Ileum (tissue), 1 donor: ENCODE results near the genes PAX4, IMPDH1 and GARIN1A.

DNA sequence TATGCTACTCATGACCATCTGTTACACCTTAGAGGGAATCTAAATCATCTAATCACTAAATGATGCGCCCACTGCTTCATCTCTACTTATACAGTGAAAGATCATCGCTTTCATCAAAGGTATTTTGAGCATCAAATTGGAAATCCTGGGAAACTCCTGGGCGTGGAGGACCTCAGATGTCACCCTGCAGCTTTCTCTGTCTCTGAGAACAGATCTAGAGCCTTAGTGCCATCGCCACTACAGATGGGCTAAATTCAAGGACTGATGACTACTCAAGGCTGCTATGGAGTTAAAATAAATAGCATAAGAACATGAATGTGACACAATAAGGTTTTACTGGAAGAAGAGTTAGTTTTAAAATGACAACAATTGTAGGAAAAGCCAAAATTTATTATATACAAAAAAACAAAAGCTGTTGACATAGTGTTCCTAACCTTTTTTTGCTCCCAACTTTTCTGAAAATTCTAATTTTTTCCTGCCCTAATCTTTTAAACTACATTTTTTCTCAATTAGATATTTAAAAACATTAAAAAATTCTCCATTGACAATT lies 74.3 kb upstream of the FEZF1 start:
- PRO-cap = no peak

DNA sequence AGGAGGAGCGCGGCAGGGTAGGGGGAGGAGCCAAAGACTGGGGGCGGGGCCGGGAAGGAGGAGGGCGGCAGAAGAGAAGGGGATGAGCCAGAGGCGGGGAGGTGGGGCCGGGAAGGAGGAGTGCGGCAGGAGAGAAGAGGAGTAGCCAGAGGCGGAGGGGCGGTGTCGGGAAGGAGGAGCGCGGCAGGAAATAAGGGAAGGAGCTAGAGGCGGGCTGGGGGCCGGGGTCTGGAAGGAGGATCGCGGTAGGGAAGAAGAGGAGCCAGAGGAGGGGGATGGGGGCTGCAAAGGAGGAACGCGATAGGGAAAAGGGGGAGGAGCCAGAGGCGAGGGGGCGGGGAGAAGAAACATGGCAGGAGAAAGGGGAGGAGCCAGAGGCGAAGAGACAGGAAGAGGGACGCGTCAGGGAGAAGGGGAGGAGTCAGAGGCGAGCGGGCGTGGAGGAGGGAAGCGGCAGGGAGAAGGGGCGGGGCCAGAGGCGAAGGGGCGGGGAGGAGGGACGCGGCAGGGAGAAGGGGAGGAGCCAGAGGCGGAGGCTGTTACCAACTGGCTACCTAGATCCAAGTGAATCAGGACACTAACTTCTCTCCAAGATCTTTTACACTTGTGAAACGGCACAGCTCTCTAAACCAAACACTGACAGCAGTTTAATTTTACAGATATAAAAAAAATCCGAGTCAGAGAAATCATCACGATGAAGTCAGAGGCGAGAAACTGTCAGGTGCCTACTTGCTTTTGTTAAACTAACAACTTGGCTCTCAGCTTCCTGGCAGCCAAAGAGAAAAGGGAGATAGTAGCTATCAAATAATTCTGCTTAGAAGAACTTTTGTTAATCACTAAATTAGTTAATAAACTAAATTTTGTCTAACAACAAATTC lies 549 bp upstream of the IQUB start:
- PRO-cap = bidirectional peak, plus-strand start at position 90 of the sequence, minus-strand start outside the sequence

GRCh38 chr7:123695653-123696166 lies 40.0 kb downstream of the LMOD2 start:
- PRO-cap = no peak

DNA sequence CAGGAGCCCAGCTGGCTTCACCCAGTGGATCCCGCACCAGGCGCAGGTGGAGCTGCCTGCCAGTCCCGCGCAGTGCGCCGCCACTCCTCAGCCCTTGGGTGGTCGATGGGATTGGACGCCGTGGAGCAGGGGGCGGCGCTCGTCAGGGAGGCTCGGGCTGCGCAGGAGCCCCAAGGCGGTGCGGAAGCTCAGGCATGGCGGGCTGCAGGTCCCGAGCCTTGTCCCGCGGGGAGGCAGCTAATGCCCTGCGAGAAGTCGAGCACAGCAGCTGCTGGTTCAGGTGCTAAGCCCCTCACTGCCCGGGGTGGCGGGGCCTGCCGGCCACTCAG lies 14.3 kb upstream of the WASL start:
- PRO-cap = no peak

GRCh38 chr7:123824474-123825162 lies 20.4 kb upstream of the HYAL4 start:
- PRO-cap = no peak

GRCh38 chr7:125181771-125182245 lies 252.2 kb upstream of the POT1 start:
- PRO-cap = no peak

GRCh38 chr7:126370318-126370706 lies 882.4 kb downstream of the GRM8 start:
- PRO-cap = no peak

DNA sequence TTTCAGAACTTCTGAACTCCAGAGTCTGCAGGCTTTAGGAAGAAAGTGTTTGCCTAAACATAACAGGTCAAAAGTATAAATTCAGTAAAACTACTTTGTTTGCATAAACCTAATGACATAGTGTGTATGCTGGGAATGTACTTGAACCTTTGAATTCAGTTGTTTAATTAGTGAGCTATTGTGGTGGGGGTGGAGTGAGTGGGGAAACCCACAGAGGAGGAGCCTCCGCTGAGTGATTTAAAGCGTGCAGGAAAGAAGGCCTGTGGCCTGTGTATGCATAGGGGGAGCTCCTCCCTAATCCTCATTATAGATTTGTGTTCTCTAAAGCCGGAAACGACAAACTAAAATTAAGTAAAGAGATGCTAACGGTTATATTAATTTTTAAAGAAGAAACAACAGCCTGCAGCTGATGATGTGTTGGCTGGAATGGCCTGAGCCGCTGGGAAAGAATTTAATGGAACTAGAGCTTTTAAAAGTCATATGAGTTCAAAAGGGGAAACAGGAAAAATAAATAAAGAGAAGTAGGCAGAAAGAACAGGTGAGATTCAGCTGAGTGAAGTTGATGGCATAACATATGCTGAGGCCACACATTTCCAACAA lies 595.0 kb downstream of the GRM8 start:
- PRO-cap = no peak

GRCh38 chr7:127253441-127254333 lies 946 bp upstream of the GRM8 start:
- PRO-cap = no peak

DNA sequence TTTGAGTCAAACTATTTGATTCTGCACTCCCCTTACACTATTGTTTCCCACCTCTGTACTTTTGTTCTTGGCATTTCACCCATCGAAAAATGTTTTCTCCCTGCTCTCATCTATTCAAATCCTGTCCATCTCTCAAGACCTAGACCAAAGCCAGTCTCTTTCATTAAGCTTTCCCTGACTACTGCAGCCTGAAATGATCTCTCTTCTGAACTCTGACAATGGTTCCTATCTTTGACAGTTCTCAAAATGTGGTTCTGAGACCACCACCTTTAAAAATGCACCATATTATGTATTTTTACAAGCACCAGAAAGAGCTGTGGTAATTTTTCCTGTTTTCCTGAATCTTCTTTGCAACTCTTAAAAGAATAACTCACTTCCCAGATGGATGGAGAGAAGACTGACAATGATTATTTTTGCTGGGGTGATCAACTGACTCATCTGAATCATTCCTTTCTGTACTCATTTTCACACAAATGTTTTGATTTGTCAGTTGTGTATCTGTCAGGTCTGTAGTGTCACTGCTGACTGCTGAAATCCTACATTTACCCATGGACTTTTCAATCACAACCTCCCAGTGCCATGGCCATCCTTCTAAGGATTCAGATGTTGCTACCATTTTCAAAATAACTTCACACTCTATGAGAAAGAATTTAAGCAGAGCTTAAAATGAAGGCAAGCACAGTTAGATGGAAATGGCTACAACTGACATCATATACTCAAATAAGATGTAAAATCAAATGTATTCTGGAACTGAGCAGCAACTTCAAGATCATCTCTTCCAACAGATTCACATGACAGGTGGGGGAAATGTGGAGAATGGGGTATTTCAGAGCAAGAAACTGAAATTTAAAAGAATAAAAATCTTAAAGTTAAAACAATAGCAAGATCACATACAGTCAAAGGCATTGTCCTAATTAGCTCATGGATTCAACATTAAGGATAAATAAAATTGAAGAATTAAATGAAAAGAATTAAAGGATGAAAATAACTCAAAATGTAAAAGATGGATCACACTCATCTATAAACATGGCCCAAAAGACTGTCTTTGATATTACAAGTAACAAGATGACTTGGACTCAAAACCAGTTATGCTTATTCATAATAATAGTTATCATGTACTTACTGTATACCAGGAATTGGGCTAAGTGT lies 41.0 kb downstream of the ZNF800 start:
- PRO-cap = no peak

GRCh38 chr7:127371040-127371874 lies 21.3 kb downstream of the ZNF800 start:
- PRO-cap = no peak

GRCh38 chr7:127592462-127593479 lies 765 bp upstream of the FSCN3 start:
- PRO-cap = no peak

DNA sequence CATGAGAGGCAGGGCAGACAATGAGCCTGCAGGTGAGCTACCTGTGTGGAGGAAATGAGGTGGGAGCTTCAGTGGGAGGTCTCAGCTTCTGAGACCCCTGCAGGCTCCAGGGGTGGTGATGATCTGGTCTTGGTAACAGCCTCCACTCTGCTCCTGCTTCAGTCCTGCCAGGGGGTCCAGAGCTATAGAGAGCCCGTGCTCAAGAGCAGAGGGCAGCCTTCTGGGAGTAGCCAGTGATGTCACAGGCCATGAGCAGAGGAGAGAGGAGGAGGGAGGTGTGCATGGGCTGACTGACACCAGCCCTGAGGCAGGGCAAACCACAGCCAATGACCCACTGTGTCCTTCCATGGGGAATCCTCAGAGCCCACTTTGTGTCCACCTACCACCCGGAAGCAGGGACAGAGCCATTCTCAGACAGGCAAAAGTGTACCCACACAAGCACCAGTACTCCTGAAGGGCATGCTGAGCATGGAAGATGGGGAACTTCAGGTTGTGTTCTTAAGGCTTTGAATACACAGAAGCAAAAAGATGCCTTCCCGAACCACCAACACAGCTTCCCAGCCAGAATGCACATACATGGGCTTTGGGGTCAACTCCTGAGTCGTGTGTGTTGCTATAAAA lies at the start of gene PAX4:
TSS of gene PAX4 (minus strand) at position 222 of the 621 bp plus-strand sequence.
- PRO-cap = no peak

DNA sequence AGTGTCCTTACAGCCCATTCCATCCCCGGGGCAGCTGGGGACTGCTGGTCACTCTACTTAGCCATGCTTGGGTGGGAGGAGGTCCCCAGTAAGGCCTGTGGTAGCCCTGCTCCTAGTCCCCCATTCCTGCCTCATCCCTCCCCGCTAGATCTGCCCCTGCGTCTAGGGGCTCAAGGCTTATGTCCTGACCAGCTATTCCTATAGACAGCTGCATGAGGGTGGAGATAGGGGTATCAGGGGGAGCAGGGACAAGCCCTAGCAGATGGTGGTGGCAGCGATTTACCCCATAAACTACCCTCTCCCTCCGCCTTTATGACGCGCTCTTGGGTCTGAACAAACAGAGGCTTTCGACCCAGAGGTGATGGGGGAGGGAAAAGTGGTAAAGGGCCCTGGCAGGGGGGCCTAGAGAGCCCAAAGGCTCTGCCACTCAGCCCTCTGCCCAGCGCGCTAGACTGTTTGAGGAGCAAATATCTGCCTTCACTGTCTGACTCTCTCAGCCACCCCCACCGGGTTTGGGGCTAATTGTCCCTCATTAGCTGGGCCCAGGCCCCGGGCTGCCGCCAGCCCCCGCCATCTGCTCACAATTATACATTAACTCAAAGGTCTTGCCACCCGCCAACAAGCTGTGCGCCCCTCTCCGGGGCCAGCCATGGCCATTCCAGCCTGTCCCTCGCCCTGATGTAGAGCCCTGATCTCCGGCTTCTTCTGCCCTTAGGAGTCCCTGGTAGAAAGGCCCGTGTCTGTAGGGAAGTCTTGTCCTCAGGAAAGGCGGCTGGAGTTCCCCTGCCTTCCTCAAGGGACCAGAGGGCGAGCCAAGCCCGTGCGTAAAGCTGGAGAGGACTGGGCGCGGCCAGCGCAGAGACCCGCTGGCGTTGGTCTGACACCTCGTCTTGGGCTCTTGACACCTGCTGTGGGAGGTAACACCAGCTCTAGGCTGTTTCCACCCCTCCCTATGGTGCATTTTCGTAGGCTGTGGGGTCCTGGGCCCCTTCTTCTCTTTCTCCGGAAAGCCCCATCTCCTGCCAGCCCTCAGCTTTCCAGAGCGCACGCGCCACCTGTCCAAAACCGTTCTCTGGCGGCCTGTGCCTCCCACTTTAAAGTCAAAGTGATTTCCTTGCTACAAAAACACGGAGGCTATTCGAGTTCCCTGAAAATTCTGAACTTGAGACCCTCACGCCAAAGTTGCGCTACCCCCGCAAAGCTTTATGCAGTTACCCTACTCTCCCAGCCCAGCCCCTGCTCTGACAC lies 1.9 kb upstream of the PAX4 start:
- PRO-cap = no peak

GRCh38 chr7:128064778-128065458 lies 33.7 kb upstream of the LRRC4 start:
- PRO-cap = no peak

DNA sequence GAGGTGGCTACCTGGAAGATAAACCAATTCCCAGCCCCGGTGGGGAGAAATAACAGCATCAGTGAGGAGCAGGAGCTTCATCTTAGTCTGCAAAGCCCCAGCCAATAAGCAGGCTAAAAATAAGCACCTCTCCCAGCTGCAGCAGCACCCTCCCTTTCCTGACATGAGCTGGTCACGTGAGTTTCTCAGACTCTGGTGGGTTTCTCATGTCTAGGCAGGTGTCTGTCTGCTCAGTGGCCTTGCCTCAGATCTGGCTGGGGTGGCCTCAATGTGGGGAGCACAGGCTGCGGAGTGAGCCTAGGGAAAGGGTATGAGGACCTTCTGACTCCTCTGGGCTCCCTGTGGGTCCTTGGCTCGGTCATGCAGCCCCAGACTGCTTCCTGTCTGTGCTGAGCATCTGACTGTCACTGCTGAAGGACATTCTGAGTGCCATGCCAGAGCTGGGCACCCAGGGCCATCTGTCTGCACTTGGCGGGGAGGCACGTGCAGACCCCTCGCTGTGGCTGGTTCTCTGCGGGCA lies 81.6 kb upstream of the LRRC4 start:
- PRO-cap = no peak

DNA sequence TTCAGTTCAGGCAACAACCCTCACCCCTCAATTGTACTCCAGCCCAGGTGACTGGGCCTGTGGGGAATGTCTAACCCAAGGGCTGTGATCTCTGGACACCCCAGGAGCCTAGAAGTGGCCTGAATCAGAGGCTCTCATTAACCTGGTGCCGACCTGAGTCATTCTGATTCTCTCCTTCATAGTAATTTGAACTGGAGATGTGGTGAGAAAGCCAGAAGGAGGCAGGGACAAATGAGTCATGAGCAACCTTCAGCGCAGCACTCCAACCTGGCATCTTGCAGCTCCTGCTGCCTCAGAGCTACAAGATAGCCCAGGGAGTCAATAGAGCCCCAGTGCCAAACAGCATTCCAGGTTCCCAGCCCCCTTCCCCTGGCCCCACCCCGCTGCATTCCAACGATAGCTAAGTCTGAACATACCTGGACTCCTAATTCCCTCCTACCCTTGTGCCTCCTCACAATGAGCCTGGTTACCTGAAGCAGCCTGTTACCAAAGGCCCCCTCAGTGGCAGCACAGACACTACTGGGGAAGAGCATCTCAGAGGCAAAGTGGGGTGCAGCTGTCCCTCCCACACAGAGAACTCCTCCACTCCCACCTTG lies 77.0 kb upstream of the LEP start:
- PRO-cap = no peak

GRCh38 chr7:128394832-128395324 lies 14.9 kb downstream of the IMPDH1 start:
- PRO-cap = no peak

GRCh38 chr7:128409354-128410177 lies at the start of gene IMPDH1:
Gene IMPDH1 (minus strand): TSS chr7:128409982.
- PRO-cap = bidirectional peak, plus-strand start at chr7:128409783, minus-strand start at chr7:128409588; bidirectional peak, plus-strand start at chr7:128410076, minus-strand start at chr7:128409963

DNA sequence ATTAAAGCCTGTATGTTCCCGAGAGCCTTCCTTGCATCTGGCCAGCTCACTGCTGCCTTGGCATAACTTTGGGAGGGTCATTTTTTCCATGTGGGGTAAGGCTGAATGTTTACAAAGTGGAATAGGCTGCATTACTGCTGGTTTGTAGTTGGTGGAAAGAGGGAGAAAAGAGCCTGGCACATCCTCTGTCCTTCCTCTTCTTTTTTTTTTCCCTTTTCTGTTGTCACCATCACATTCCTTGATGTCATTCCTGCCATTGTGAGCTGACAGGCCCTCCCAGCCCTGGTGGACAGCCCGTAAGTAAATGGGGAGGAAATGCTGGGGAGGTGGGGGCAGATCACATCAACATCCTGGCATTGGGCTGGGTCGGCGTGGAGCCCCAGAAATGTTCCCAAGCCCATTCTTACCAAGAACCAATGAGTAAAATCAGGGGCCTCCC lies at the start of gene GARIN1A:
TSS of gene GARIN1A (plus strand) at position 311 of the 439 bp plus-strand sequence.
- PRO-cap = no peak